Vein endothelial cell (primary cell): ENCODE measurements around a stretch of chr3.

DNA sequence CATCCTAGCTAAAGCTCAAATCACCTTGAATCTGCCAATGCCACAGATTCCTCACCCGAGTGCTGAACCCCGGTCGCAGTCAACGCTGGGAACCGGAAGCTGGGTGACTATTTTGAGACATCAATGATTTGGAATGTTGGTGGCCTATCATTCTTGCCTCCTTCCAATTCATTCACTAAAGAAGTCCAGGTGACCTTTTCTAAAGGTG is 74.8 kb upstream of the SYNPR start:
- CAGE, long polyA plus RNA = no peak

- CAGE, long polyA plus RNA = no peak
Measured at GRCh38 chr3:63862938-63863681, 495 bp downstream of the THOC7 start.

- CAGE, long polyA plus RNA = no peak
Measured at GRCh38 chr3:63925169-63926093, 61.8 kb downstream of the ATXN7 start.

DNA sequence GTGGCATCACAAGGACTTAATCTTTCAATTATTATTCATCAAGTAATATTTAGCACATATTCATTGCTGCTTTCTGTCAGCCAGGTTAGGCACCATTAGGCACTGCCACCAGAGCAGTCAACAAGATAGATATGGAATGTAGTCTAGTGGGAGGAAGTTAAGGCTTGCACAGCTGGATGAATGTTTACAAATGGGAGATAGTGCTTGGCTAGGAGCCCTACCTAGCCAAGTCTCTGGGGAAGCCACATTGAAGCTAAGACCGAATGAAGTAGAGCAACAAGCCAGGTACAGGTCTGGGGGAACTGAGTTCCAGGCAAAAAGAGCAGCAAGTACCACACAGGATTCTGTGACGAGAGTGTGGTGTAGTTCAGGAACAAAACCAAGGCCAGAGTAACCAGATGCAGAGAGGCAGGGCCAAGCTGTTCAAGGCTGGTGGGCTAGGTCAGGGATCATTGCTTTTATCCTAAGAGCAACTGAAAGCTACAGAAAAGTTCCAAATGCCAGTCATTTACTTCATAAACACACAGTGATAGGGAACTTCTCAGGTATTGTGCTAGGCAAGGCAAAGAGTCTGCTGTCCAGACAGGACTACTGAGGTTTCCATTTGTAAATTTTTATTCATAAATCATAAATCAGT is 77.6 kb downstream of the PSMD6 start:
- CAGE, long polyA plus RNA = no peak

DNA sequence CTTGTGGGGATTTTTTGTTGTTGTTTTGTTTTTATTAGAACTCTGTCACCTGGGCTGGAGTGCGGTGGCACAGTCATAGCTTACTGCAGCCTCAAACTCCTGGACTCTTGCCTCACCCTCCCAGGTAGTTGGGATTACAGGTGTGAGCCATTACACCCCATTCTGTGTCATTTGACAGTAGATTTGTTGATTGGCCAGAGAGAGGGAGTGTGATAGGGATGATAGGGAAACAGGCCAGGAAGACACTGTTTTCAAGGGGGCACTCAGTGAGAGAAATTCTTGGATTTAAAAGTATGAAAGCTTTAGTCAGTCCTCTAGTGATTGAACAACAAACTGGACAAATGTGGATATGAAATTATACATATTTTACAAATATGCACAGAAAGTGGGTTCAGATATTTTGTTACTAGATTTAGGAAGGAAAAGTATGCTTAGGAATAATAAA is 56.3 kb downstream of the PSMD6 start:
- CAGE, long polyA plus RNA = no peak

- CAGE, long polyA plus RNA = no peak
Measured at GRCh38 chr3:64238938-64239626, 13.8 kb upstream of the PRICKLE2 start.

- CAGE, long polyA plus RNA = no peak
Measured at GRCh38 chr3:64260448-64261106, 35.3 kb upstream of the PRICKLE2 start.

DNA sequence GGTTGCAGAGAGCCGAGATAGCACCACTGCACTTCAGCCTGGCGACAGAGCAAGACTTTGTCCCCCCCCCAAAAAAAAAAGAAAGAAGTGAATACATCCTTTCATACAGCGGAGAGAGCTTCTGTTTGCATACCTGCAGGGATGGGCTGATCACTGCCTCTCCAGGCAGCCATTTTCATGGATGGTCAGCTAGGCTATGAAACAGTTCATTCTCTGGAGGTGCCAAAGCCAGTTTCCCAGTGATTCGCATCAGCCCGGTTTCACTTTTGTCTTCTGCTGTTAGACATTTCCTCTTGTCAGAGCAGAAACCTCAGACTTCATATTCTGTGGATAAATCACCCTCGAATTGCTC is 225.7 kb downstream of the ADAMTS9 start:
- CAGE, long polyA plus RNA = no peak

- CAGE, long polyA plus RNA = no peak
Measured at GRCh38 chr3:64561199-64562040, 126.4 kb downstream of the ADAMTS9 start.

DNA sequence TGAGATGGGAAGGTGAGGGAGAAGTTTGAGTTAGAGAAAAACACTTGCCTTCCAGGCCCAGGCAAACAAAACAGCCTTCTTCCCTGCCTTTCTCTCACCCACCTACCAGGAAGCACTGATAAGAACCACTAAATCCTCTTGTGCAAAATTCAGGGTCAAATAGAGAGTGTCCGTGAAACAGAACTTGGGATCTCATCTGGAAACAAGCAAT is 11.0 kb downstream of the ADAMTS9 start:
- CAGE, long polyA plus RNA = no peak

DNA sequence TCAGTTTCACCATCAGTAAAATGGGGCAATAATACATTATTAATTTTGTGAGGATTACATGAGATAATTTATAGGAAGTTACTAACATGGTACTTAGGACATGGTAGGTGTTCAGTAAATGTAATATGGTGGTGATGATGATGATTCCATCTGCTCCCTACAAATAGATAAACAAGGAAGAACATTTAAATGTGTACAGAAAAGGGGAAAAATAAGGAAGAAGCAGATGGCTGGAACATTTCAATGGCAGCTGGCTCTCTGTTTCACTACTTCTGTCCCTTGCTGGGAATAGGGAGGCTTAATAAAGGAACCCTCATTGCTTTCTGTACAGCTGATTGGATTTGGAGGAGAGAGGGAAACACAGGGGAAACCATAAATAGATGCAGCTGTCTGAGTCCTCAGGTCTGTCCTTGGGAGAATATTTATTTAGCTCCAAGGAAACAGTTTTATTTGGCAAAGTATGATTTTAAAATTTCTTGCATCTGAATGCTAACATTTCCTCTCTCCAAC is 208.6 kb upstream of the ADAMTS9 start:
- CAGE, long polyA plus RNA = no peak

DNA sequence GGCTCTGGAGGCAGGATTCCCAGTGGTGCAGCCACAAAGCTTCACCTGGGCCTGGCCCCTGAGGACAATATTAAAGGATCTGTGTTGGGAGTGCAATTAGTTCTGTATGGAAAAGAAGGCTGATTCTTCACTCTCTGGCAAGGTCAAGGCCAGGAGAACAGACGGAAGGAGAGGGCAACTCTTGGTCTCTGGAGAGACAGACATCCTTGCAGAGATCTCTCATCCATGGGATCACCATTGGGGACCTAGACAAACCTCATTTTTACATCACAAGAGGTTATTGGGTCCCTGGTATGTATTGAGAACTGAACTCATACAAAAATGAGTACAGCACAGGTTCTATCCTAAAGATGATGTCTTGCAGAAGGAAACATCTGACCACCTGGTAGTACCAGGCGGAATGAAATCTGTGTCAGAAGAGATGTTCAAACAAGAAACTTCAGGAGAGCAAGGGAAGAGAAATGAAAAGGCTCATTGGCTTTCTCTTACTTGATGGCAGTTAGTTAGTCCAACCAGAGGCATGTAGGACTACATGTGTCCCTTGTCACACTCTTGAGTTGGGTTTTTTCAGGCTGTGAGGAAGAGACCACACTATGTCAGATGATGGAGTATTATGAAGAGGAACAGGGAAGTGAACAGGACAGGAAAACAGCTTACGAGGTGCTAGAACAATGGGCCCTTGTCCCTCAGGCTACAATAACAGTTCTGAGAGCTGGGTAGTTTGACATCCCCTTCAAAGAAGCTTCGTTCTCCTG is 238.2 kb upstream of the ADAMTS9 start:
- CAGE, long polyA plus RNA = no peak

- CAGE, long polyA plus RNA = no peak
Measured at GRCh38 chr3:65020223-65020567, 332.4 kb upstream of the ADAMTS9 start.

- CAGE, long polyA plus RNA = no peak
Measured at GRCh38 chr3:65509116-65510068, 529.3 kb downstream of the MAGI1 start.

DNA sequence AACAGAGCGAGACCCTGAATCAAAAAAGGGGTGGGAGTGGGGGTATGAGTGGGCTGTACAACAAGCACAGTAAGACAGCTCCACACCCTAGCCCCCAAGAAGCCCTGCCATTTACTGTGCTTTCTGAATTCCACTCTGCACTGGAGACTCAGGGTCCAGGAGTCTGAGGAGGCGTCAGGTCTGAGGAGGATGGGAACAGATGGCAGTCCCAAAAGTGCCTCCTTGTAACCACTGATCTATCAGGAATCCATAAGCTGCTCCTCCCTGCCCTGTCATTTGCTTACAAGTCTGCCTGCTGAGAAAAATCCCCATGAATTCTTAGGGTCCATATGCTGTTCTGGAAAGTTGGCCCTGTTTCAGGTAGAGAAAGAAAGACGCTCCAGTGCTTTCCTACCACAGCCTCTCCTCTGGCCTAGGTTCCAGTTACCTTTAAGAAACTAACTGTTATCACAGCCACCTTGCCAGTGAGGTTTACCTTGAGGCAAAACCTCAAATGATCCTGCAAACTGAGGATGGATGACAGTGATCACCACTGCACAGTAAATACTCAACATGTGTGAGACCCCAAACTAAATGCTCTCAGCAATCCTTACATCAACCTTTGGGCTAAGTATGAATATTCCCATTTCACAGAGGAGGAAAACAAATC is 170.9 kb downstream of the MAGI1 start:
- CAGE, long polyA plus RNA = no peak

DNA sequence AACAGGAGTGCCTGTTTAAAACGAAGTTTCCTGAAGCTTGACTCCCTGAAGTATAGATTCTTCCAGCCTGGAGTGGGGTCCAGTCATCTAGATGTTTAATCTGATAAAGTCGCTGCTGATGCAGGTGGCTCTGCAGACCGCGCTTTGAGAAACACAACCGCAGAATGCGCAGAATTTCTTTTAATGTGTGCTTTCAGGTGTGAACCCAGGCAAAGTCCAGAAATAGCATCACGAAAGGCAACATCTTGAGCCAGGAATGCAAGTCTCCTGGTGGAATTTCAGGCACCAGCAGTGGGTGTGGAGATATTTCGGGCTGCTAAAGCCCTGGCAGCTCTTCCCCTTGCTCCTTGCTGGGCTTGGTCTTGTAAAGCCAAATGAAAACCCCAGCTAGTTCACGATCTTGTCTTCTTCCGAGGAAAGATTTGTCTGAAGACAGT is 67.4 kb upstream of the SLC25A26 start:
- CAGE, long polyA plus RNA = no peak

DNA sequence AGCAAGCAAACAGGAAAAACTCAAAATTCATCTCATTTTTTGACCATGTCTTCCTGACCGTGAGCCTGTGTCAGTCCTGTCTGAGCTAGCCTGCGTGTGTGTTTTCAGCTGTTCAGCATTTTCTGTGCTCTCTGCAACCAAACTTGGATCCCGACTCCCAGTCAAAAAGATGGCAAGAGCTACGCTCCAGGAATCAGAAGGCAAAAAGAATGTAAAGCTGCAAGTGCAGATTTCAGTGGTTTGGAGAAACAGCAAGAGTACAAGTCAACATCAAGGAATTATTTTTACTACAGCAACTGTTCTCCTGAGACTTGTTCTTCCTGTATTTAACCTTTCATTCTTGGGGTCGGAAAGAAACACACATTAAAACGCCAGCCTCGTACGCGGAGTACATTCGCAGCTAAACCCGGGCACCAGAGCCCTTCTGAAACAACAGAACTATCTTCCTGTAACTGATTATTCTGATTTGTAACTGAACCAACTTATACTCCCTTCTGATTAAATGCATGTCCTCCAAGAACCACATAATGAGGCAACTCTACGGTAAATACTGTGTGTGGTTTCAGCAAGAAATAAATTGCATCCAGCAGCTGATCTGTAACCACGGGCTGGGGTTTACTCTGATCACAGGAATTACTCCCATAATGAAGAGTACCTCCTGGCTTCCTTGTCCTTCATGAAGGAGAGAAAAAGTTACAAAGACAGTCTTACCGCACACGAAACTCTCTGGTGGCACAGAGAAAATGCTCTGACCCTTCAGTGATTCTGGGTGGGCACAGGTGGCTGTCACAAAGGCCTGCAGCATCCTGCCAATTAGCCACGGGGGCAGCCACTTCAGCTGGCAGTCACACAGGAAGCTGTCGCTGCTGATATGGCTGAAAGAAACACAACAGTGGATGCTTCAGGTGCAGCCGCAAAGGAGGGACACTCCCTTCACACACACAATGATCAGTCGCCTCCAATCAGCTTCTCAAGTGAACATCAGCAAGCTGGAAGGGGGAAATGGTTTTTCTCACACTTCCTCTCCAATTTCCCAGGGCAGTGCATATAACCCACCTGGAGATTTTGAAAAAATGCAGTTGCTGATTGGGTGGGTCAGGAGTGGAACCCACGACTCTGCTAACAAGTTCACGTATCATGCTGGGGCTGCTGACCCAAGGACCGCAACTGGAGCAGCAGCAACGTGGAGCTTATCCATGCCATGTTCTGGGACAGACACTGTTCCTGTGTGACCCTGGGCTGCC is 107.1 kb downstream of the LRIG1 start:
- CAGE, long polyA plus RNA = no peak

- CAGE, long polyA plus RNA = no peak
Measured at GRCh38 chr3:66415648-66416474, 85.0 kb downstream of the LRIG1 start.

DNA sequence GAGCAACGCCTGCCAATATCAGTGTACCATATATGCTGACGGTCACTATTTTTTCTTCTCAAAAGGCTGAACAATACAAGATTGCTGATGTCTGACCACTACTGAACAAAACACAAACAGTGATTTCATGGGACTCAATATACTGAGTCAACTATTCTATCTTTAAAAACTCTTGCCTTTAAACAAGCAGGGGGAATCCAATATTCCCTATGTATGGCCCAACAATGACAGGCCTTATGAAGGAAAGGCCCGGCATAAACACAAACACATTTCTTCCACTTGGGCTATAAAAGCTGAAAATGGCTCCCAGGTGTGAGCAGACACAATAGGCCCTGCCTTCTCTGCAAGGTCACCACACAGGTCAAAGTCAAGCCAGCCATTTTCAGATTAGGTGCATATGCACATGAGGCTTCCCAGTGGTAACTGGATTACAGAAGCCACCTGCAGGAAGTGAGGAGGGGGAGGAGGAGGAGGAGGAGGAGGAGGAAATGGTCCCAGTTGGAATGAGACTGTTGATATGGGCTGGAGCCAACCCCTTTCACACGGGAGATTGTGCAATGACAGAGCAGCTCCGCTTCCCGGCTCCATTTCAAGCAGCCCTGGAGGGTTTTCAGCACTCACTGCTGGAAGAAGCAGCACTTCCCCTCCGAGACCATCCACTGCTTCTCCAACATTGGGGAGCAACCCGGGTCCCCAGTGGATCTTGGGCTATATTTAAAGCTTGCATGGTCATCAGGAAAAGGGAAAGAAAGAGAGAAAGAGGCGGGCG is 58.6 kb downstream of the LRIG1 start:
- CAGE, long polyA plus RNA = no peak

GRCh38 chr3:66450614-66451247 is 50.1 kb downstream of the LRIG1 start:
- CAGE, long polyA plus RNA = no peak